Jurkat, Clone E6-1 (cell line): Measurements from ENCODE around the genes CSE1L, PTGIS and SLC9A8.

- RRBS = no CpG with 5 or more reads among the region's 5 CpGs
Observed at GRCh38 chr20:48931676-48931996, 10.1 kb downstream of the ARFGEF2 start.

DNA sequence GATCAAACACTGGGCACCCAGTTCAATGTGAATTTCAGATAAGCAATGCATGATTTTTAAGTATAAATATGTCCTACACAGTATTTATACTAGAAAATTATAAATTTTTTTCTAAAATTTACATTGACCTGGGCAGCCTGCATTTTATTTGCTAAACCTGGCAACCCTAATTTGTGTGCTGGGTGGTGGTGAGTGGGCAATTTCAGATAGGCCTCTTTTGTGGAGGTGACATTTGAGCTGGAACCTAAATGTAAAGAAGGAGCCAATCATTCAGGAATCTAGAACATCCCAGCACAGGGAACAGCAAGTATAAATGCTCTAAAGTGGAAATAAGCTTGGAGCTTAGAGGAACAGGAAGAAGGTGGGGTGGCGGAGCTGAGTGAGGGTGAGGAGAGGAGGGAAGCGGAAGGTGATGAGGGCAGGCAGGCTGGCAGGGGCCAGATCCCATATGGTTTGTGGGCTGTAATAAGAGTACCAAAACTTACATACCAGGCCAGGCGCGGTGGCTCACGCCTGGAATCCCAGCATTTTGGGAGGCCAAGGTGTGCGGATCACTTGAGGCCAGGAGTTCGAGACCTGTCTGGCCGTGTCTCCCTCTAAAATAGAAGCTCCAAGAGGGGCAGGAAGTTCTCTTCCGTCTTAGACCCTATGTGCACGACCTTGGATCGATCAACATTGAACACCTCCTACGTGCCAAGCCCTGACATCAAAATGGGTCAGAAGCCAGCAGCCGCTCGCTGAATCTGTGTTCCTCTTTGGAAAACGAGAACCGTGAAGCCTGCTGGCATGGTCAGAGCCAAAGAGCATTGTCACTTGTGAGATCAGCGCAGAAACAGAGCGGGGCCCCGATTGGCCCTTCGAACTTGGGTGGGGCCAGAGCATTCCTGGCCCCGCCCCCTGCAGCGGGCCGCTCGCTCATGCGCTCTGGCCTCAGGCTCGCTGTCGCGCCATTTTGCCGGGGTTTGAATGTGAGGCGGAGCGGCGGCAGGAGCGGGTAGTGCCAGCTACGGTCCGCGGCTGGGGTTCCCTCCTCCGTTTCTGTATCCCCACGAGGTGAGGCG is at the start of gene CSE1L:
TSS of gene CSE1L (plus strand) at position 942 of the 1,061 bp plus-strand sequence.
- RRBS = no CpG with 5 or more reads among the region's 39 CpGs

DNA sequence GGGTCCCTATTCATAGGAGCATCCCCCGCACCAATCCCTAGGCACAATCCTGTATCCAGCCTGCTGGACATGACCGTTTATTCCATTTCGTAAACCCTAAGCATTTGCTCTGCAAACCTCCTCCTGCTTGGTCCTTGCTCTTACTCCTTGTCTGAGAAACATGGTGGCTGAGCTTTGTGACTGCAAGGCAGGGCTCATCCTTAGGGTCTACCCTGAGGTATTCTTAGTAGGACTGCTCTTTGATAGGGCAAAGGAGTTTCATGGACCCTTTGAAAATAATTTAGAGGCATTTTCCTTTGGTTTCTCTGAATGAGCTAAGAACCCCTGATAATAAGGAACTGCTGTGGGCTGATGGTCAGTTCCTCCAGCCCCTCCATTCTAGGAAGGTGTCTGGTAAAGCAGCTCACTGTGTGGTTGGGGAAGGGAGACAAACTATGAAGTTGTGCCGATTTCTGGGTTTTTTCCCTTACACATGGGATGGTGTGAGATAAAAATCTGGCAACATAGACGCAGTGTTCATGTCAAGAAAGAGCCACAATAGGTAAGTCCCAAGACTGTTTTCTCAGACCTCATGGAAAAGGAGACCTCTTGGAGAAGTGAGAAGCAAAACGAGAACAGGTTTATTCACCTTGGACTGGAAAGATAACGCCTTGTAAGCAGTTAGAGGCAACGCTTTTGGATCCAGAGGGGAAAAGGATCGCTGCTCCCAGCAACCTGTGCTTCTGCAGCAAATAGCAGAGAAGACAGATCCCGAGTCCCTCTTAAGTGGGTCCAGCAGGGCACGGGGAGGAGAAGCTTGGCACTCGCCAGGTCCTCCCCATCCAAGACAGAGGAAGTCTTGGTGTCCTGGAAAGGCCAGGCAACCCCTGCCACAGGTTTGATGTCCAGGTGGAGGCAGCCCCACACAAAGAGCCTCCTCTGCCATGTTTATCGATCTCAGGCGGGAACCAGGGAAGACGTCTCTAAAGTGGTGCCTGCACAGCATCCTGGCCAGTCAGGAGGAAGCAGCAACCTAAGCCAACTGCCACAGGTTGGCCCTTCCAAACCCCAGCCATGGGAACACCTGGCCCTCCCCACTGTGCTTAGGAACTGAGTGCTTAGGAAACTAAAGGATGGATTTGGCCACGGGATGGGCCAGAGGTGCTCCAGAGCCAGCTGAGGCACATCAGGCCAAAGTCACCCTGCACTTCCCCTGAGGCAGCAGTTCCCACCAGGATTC is 56.5 kb downstream of the CSE1L start:
- RRBS = no CpG with 5 or more reads among the region's 16 CpGs

DNA sequence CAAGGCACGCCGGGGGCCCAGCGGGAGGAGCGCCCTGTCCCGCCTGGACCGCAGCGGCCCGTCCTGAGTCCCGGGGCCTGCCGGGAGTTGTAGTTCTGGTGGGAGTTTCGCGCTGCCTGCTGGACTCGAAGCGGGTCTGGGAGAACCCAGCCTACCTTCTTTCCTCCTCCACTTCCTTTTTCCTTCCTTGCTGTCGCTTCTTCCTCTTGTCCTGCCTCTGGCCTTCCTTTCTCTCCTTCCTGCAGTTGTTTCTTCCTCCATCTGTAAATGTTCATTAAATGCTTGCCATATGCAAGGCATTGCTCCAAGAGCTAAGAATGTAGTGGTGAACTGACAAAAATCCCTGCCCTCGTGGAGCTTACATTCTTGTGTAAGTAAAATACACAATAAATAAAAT is 355 bp upstream of the STAU1 start:
- RRBS = 2% methylated on average over 9 of the region's 16 CpGs

DNA sequence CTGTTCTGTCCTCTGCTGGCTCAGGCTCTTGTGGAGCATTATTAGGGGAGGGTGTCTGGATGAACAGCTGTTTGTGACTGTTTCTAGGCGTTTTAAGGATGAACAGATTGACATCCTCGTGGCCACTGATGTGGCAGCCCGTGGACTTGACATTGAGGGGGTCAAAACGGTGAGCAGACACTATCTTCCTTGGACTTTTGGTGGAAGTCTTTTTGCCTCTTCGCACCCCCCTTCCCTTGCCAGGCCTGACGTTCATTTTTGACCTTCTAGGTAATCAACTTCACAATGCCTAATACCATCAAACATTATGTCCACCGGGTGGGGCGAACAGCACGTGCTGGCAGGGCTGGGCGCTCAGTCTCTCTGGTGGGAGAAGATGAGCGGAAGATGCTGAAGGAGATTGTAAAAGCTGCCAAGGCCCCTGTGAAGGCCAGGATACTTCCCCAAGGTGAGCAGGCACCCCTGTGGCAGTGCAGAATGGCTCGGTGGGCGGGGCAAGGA is 16.9 kb downstream of the DDX27 start:
- RRBS = no CpG with 5 or more reads among the region's 13 CpGs

GRCh38 chr20:49278536-49279414 is 918 bp upstream of the ZNFX1 start:
- RRBS = no CpG with 5 or more reads among the region's 46 CpGs

DNA sequence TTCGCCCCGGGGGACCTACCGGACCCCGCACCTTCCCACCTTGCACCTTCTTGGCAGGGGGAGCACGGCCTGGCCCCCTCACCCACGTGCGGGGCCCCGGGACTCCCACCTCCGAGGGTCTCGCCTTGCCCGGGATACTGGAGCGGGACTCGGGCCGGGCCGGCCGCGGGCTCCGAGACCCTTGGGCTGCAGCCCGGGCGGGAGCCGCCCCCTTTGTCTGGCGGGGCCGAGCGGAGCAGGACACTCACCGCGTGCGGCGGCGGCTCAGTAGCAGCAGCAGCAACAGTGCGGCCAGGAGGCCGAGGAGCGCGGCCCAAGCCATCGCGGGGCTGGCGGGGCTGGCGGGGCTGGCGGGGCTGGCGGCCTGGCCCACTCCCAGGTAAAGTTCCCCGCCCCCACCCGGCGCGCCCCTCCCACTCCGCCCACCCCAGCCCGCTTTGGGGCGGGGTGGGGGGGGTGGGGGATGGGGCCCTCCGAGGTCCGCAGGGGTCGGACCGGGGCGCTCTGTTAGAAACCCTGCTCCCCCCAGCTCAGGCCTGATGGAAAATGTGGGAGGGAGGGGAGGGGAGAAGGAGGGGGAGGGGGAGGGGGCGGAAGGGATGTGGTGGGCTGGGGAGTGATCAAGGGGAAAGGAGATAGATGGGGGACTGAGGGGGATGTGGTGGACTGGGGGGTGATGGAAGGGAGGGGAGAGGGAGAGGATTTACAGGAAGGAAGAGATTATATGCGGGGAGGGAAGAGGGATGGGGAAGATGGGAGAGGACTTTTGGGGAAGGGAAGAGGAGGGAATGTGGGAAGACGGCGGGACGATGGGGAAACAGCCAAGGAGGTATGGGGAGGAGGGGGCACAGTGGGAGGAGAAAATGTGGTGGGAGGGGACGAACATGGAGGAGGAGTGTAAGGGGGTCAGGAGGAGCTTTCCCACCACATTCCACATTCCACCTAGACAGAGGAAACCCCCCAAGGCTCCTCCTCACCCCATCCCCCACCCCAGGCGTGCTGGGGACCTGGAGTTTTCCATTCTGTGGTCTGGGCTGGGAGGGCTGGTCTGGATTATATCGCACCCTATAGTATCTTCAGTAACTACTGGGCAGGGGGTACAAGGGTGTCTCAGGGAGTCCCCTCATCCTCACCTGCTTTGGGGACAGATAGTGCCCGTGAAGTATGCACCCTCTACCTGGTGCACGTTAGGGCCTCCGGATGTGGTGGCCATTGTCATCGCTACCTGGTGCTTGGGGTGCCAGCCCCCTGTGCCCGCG is at the start of gene PTGIS:
TSS of gene PTGIS (minus strand) at position 343 of the 1,259 bp plus-strand sequence.
- RRBS = 90% methylated on average over 6 of the region's 65 CpGs

GRCh38 chr20:49596219-49596727 is 28.3 kb upstream of the PTGIS start:
- RRBS = no CpG with 5 or more reads among the region's 7 CpGs

DNA sequence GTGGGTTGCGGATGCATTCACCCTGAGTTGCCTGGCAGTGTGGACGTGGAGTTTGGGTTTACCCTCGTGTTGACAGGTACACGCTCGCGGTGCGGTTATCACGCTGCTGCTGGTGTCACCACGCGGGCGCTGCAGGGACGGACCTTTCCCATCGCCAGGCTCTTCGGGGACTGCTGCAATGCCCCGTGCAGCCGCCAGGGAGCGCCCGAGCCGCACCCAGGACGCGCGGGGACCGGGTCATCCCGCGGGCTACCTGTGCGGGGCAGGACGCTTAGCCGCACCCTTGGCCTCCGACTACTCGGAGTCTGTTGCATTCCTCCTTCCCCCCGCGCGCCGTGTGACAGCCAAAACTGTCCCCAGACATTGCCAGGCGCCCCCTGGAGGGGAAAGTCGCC is 43.1 kb upstream of the PTGIS start:
- RRBS = no CpG with 5 or more reads among the region's 36 CpGs

GRCh38 chr20:49691696-49692031 is 22.0 kb downstream of the B4GALT5 start:
- RRBS = no CpG with 5 or more reads among the region's 2 CpGs

DNA sequence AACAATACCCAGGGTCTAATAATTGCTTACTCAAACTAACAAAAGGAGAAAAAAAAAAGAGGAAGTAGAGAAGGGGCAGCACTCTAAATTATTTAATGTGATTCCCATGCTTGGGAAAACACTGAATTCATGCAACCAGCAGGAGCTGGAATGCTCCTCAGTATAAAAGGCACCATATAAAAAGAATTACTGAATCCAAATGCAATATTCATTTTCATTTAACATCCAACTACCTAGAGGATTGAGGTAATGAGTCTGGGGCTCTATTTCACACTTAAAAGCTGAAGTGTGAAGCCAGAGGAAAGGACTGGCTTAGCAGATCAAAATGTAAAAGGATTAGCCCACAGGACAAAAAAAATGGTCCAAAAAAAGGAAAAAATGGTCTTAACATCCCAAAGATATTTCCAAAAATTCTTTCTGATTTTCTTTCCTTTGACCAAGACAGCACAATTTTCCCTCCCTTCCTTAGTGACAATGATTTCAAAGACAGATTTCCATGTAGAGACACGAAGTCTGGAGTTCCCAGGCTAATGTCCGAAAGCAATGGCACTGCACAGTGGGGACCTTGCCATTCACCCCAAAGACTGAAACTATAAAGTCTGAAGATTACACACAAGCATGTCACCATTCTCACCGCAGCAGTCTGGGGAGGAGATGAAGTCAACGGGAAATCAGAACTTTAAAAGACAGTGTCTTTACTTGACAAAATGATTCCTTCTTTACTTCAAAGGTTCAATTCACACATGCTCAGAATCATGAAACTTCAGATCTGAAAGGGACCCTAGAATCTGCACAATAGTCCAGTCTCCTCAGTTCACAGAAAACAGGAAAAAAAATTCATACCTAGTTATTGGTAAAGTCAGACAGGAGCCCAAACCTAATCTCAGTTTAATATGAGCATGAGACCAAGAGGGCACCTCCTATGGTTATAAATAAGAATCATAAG is 8.5 kb downstream of the B4GALT5 start:
- RRBS = no CpG with 5 or more reads among the region's 4 CpGs

DNA sequence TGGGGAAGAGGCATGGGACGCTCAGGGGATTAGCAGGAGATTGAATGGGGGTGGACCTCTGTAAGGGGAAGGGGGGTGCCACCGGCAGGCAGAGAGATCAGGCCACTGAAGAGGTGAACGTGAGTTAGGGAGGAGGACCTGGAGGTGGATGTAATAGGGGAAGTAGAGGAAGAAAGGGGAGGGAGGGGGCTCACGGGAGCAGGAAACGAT is 921 bp downstream of the B4GALT5 start:
- RRBS = no CpG with 5 or more reads among the region's 5 CpGs

- RRBS = 1% methylated on average over 10 of the region's 69 CpGs
Observed at GRCh38 chr20:49812449-49813522, at the start of gene SLC9A8. TSS of gene SLC9A8 (plus strand) at chr20:49812828.

GRCh38 chr20:49825388-49826109 is 12.9 kb downstream of the SLC9A8 start:
- RRBS = no CpG with 5 or more reads among the region's 8 CpGs

GRCh38 chr20:49851824-49852459 is 39.3 kb downstream of the SLC9A8 start:
- RRBS = no CpG with 5 or more reads among the region's 7 CpGs

- RRBS = no CpG with 5 or more reads among the region's 7 CpGs
Observed at GRCh38 chr20:49893599-49894104, 21.7 kb downstream of the SPATA2 start.

DNA sequence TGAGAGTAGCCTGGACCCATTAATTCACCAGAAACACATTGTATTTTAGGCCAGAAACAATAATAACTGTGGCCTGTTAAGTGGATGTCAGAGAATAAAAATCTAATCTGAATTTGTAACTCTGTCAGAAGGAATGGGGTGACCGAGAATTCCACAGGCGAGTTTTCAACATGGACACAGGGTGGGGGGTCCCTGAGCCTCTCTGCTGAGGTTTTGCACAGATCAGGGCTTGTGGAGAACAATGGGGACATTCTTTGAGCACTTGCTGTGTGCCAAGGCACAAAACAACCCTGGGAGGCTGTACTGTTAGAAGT is 44.0 kb downstream of the SNAI1 start:
- RRBS = no CpG with 5 or more reads among the region's 2 CpGs

GRCh38 chr20:50033675-50034253 is 51.0 kb downstream of the SNAI1 start:
- RRBS = no CpG with 5 or more reads among the region's 7 CpGs

GRCh38 chr20:50071085-50071717 is 41.7 kb downstream of the UBE2V1 start:
- RRBS = 10% methylated on average over 19 of the region's 40 CpGs

GRCh38 chr20:50109990-50110946 is 2.7 kb downstream of the UBE2V1 start:
- RRBS = no CpG with 5 or more reads among the region's 5 CpGs